Endometrial microvascular endothelial cells (primary cell): ENCODE measurements around the genes AVP and SIGLEC1.

GRCh38 chr20:1880785-1880999, 14.5 kb upstream of the SIRPA start:
- RAMPAGE, long total RNA, result no peak

DNA sequence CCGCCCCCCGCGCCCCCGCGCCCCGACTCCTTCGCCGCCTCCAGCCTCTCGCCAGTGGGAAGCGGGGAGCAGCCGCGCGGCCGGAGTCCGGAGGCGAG, 1.1 kb upstream of the SIRPA start:
- RAMPAGE, long total RNA, result no peak

GRCh38 chr20:1913074-1913800, 18.0 kb downstream of the SIRPA start:
- RAMPAGE, long total RNA, result no peak

DNA sequence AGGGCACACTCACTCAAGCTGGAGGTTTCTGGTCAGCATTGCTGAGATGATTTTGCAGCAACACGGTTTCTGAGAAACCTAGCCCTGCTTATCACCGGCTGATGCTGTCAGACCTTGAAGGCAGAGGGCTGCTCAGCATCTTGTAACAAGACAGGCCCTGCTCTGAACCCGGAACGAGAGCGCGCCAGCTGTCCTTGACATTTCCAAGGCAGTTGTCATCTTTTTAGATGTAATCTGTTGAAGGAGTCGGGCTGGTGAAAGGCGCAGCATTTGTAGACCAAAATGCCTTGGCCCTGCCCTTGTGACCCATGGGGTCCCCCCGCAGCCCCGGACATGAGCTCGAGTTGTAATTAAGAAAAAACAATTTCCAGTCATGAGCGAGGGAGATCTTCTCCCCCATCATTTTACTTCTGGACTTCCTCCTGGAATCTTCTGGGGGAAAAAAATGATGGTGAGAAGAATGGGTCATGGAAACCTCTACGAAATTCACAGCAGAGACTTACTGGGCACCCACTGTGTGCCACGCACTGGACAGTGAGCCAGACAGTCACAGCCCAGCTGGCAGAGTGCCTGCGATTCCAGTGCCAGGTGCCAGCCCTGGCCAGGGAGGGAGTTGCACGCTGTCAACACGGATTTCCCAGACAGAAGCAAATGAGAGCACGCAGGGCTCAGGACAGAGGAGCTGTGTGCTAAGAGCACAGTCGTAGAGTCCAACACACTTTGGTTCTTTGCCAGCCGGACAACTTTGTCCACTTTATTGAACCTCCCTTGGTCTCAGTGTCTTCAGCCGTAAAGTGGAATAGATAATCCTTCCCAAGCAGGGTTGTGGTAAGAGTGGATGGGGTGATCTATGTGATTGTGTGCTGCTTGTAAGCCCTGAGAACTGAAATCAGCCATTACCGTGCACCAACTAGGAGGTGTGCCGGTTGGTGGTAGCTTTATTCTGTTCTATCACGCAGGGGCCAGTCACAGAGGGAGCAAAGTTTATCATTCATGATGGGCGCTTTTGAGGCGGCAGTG, 40.3 kb downstream of the SIRPA start:
- RAMPAGE, long total RNA, result no peak

GRCh38 chr20:2439075-2439640, 31.4 kb downstream of the SNRPB start:
- RAMPAGE, long total RNA, result no peak

GRCh38 chr20:2458197-2458493, 12.4 kb downstream of the SNRPB start:
- RAMPAGE, long total RNA, result no peak

DNA sequence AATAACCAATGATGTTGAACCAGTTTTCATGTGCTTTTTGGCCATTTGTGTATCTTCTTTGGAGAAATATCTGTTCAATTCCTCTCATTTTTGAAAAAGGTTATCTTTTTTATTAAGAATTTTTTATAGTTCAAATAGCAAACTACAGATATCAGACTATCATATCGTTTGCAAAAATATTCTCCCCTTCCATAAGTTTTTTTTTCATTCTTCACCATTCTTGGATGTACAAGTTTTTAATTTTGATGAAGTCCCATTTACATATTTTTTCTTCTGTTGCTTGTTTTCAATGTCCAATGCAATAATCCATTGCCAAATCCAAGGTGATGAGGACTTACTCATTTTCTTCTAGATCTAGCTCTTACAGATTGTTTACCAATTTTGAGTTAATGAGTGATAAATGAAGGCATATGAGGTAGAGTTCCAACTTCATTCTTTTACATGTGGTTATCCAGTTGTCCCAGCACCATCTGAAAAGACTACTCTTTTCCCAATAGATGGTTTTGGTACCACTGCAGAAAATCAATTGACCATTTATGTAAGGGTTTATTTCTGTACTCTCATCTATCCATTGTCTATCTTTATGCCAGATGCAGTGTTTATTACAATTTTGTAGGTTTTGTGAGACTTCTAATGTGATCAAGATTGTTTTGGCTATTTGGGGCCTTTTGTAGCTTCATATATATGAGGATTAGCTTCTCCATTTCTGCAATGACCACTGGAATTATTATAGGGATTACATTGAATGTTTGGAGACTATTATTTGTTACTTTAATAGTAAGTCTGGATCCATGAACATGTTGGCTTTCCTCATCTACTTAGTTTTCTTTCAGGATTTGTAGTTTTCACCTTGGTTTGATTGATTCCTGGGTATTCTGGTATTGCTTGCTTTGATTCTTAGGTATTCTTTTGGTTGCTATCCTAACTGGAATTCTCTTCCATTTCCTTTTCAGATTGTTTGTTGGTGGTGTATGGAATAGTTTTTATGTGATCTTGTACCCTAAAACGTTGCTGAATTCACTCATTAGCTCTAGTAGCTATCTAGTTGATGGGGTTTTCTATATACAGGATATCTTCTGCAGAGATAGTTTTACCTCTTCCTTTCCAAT, 10.6 kb downstream of the SNRPB start:
- RAMPAGE, long total RNA, result no peak

DNA sequence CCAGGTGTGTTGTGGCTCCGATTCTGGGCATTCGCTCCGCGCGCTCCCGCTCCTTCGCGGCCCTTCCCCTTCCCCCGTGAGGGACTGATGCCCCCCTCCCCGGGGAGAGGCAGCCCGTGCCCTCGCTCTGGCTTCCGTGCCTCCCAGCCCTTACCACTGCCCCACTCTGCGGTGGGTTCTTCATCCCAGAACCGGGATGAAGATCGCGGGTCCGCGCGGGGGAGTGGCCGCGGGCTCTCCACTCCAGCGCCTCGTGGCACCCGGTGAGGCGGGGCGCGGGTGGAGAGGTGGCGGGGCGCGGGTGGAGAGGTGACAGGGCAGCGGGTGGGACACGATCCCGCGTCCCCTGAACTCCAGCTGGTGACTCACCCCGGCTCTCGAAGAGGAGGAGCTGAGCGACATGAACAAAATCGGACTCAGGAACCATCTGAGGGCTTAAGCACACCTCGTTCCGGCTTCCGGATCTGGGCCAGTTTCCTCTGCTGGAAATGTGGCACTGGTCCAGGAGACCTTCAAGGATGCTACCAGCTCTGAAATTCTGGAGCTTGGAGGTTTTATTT, 22.5 kb downstream of the TMC2 start:
- RAMPAGE, long total RNA, result no peak

GRCh38 chr20:2840905-2841692, 554 bp downstream of the VPS16 start:
- RAMPAGE, long total RNA, result no peak

GRCh38 chr20:2947426-2948050, 74.3 kb downstream of the PTPRA start:
- RAMPAGE, long total RNA, result no peak

GRCh38 chr20:3084659-3085008, at the start of gene AVP:
TSS of gene AVP (minus strand) at chr20:3084724.
- RAMPAGE, long total RNA, result no peak

- RAMPAGE, long total RNA, result no peak
These were observed 4.2 kb upstream of the FASTKD5 start for GRCh38 chr20:3163707-3164446.

- RAMPAGE, long total RNA, result no peak
These were observed 396 bp downstream of the LZTS3 start for GRCh38 chr20:3172988-3173317.

GRCh38 chr20:3212514-3212966, 3.2 kb downstream of the ITPA start:
- RAMPAGE, long total RNA, result no peak

DNA sequence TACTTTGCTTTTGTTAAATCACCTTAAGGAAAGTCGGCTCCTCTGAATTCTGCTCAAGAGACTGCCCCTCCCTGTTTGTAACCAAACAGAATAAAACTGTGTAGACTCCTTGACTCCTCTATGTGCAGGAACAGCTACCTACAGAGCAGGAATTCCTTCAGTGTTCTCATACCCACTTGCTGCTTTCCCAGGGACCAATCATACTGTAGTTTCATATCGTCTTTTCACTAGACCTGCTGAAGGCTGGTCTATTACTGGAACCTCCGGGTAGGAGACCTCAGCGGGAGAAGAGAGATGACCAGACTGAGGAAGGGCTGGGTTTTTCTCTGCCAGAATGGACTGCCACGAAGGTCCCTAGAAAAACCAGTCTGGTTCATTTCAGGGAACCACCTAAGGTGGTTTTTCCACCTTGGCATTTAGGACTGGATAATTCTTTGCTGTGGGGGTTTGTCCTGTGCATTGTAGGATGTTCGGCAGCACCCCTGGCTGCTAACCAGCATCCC, 80.6 kb downstream of the DNAAF9 start:
- RAMPAGE, long total RNA, result no peak

DNA sequence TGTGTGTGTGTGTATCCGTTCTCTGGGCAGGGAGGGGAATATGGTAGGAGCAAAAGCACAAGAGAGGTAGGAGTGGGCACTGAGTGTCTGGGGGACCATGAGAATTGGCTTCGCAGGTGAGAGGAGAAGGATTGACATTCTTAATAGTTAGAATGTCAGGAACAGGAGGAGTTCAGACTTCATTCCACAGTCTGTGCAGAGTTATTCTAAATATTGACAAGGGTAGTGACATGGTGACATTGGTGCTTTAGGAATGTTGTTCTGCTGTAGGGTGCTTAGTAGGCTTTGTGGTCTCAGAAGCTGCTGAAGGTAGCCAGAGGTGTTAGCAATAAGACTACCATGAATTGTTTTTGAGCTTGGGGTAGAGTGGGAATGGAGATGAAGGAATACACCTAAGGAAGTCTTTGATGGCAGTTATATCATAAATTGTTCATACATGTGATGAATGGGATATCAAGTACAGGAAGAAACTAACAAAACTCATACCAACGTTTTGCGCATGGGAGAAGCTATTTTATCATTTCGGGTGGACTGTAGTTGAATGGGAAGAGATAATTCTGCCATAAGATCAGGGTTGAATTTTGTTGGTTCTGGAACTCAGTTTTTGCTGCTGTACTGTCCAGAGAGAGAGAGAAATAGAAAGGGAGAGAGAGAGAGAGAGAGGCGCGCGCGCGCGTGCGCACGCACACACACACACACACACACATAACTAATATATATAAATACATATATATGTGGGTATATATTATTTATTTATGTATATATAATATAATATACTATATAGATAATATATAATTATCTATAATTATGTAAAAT, 21.6 kb downstream of the ATRN start:
- RAMPAGE, long total RNA, result no peak

DNA sequence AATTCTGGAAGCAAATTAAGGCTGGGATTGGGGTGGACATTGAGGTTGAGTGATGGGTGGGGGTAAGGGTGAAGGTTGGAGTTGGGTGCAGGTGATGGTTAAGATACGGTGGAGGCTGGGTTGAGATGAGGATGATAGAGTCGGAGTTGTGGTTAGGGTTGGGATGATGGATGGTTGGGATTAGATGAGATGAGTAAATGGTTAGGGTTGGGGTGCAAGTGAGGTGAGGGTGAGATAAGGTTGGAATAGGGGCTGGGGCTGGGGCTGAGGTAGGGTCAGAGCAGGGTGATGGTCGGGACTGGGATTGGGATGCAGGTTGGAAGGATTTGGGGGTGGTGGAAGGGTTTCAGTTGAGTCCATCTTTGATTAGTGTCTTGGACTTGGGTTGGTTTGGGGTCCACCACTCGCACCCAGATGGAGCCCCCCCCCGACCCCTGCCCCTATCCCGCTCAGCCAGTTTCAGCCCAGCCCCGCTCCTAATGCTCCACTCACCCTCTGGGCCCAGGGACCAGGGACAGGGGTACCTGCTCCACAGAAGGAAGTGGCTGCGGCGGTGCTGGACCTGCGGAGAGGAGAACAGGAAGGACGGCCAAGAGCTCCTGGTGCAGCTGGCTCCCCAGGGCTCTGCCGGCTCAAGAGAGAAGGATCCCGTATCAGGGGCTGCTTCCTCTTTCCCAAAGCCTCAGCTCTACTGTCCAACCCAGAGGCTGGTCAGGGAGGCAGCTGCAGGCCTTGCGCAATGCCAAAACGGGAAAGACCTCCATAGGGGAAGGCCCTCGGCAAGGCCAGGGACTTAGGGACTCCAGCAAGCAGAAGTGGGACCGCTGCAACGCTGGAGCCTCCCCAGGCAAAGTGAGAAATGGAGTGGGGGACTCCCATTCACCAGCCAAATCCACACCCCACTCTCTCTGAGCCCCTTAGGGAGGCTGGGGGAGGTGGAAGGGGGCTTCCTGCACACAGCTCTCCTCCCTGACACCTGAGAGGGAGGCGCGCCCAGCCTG, at the start of gene SIGLEC1:
SIGLEC1 (minus strand) TSS at position 655 of the 1,001 bp plus-strand sequence.
- RAMPAGE, long total RNA, result no peak

DNA sequence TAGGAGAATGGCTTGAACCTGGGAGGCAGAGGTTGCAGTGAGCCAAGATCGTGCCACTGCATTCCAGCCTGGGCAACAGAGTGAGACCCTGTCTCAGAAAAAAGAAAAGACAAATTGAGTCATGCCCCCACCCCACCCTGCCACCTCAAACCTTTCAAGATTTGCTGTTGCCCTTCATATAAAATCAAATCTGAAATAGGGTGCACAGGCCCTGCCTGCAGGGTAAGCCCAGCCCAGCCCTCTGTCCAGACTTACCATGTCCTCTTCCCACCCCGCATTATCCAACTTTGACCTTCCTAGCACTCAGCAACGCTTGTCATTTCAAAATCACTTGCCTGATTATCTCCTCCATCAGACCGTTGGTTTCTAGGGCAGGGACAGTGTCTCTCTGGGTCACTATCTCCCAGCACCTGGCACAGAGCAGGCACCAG, 5.4 kb downstream of the HSPA12B start:
- RAMPAGE, long total RNA, result no peak

DNA sequence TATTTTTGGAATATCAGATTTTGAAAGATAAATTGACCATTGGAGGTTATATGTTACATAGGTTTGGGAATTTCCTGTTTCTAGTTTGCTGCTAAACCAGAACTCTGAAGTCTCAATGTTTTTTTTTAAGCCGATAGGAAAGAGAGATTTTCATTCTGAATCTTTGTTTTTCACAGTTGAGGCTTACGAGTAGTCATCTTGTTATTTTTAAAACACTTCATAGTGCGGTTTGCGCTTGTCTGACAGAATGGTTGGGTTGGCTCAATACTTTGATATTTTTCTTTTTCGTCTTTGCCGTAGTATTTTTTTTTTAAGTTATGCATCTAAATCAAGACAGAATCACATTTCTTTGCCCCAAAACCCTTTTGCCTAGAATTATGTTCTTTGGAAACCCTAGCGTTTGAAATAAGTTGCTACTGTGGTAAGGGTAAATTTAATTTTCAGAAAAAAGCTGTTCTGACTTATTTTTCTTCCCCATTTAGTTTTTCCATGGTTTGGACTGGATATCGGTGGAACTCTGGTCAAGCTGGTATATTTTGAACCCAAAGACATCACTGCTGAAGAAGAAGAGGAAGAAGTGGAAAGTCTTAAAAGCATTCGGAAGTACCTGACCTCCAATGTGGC, 18.4 kb downstream of the PANK2 start:
- RAMPAGE, long total RNA, result no peak

DNA sequence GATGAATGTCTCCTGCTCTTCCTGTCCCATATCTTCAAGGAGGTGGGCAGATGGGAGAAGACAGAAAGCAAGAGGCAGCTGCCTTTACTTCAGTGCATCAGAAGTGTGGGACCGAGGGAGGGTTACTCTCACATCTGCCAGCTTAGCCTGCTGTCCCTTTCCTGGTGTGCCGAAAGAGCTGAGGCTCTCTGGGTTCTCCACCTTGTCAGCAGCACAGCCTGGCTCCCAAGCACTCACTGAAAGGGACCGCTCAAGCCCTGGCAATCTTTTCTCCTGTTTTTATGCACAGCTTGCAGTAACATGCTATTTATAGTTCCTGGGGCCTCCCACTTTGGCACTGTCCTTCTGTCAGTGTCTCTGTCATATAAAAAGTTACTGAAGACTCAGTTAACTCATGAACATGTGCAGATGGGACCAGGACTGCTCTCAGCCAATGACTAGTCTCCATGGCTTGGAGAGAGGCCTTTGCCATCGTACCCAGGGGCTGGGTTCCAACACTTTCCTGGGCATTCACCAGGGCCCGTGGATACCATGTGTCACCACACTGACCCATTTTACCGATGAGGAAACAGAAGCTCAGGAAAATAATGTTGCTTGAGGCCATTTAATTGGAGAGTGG, 46.2 kb downstream of the PANK2 start:
- RAMPAGE, long total RNA, result no peak